MCF 10A (cell line): ENCODE measurements around a stretch of chr12.

GRCh38 chr12:69101691-69102095, 137.7 kb upstream of the CPSF6 start:
- PRO-cap = no peak
- RRBS = no CpG with 5 or more reads among the region's 3 CpGs

- PRO-cap = bidirectional peak, plus-strand start at chr12:69240029, minus-strand start at chr12:69239990; bidirectional peak, plus-strand start at chr12:69240457, minus-strand start at chr12:69240251
- RRBS = under 1% methylated on average over 8 of the region's 106 CpGs
These were observed 616 bp downstream of the CPSF6 start for GRCh38 chr12:69239717-69240652.

- PRO-cap = no peak
- RRBS = no CpG with 5 or more reads among the region's 11 CpGs
These were observed 1.2 kb downstream of the CPSF6 start for GRCh38 chr12:69240653-69240935.

GRCh38 chr12:69416287-69416742, 53.9 kb upstream of the FRS2 start:
- PRO-cap = no peak
- RRBS = no CpG with 5 or more reads among the region's 5 CpGs

- PRO-cap = bidirectional peak, plus-strand start at chr12:69471052, minus-strand start at chr12:69470964
- RRBS = 0% methylated on average over 3 of the region's 11 CpGs
These were observed 799 bp downstream of the FRS2 start for GRCh38 chr12:69470937-69471437.

DNA sequence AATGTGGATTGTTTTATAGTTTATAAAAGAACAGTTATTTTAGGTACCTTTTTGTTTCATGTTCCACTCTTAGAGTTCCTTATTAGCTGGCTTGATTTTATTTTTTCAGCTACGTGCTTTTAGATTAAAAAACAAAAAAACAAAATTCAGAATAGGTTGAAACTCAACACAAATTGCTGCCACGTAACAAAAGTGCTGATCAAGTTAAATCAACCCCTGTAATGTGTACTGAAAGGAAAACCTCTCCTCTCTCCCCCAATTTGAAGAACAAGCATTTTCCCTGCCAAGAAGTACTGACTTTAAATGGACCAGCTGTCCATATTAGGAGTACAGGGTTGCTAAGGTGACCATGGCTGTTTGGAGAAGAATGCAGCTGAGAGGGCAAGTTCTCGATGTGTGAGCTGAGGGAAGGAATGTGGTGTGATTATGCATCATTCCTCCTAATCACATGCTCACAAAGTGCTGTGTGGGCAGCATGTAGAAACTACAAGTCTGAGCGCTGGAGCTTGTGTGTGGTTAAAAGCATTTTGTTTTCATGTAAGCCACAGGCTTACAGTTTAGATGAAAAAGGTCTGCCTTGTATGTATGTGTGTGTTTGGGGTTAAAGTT, 50.9 kb upstream of the CCT2 start:
- PRO-cap = bidirectional peak, plus-strand start at position 455 of the sequence, minus-strand start at position 295 of the sequence
- RRBS = no CpG with 5 or more reads among the region's 4 CpGs

GRCh38 chr12:69543387-69544009, 41.8 kb upstream of the CCT2 start:
- PRO-cap = no peak
- RRBS = no CpG with 5 or more reads among the region's 2 CpGs

DNA sequence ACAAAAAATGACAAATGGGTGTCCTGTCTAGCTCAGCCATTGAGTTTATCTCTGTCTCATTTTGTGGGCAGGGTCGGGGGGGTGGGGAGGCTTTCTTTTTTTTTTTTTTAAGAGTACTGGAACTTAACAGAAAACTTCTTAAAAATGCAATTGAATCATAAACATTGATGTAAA, 41.4 kb upstream of the CCT2 start:
- PRO-cap = no peak
- RRBS = no CpG with 5 or more reads among the region's 1 CpG

GRCh38 chr12:69739656-69740340, 1.1 kb downstream of the RAB3IP start:
- PRO-cap = bidirectional peak, plus-strand start at chr12:69739693, minus-strand start at chr12:69739687; bidirectional peak, plus-strand start at chr12:69740064, minus-strand start at chr12:69739997
- RRBS = no CpG with 5 or more reads among the region's 19 CpGs

- PRO-cap = no peak
- RRBS = no CpG with 5 or more reads among the region's 4 CpGs
These were observed 263 bp downstream of the MYRFL start for GRCh38 chr12:69825375-69825604.

- PRO-cap = no peak
- RRBS = no CpG with 5 or more reads among the region's 2 CpGs
These were observed 203.0 kb upstream of the CNOT2 start for GRCh38 chr12:70040031-70040748.

GRCh38 chr12:70606071-70606378, 31.2 kb downstream of the PTPRB start:
- PRO-cap = no peak
- RRBS = no CpG with 5 or more reads among the region's 3 CpGs

- PRO-cap = no peak
- RRBS = no CpG with 5 or more reads among the region's 1 CpG
These were observed 4.1 kb upstream of the TSPAN8 start for GRCh38 chr12:71161888-71162330.

DNA sequence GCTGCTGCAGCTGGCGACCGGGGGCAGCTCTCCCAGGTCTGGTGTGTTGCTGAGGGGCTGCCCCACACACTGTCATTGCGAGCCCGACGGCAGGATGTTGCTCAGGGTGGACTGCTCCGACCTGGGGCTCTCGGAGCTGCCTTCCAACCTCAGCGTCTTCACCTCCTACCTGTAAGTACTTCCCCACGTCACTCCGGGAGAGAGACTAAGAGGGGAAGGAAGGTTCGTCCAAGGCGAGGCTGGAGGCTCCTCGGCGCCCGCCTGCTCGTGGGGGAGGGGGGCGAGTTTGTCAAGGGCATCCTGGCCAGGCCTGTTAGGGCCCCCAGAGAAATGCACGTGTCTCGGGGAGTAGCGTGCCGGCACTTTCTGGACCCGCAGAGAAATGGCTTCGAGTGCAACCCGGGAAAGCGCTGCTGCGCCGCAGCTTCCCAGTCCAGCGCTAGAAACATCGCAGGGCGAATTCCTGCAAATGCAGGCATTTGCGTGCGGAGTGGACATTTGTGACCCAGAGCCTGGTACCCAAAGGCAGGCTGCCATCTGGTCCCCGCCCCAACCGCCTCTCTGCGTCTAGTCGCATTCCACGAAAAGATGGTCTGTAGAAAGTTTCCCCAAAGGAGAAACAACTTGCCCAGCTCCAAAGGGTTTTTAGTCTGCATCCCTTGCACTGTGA, 659 bp downstream of the LGR5 start:
- PRO-cap = no peak
- RRBS = 20% methylated on average over 4 of the region's 37 CpGs

DNA sequence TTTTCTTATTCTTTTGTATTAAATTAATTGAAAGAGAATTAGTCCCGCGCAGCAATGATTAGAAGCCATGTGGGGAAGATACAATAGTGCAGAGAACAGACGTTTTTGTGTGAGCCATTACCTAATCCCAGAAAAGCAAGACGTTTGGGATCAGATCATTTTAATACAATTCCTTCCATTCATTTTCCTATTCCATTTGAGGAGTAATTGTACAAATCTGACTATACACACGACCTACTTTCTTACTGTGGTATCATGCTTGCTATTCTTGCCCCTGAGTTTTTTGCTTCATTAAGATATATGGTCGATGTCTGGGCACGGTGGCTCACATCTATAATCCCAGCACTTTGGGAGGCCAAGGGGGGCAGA, 13.4 kb downstream of the TMEM19 start:
- PRO-cap = no peak
- RRBS = no CpG with 5 or more reads among the region's 7 CpGs

- PRO-cap = bidirectional peak, plus-strand start at chr12:71710532, minus-strand start at chr12:71710374
- RRBS = no CpG with 5 or more reads among the region's 6 CpGs
These were observed 24.3 kb downstream of the TMEM19 start for GRCh38 chr12:71710128-71710671.

GRCh38 chr12:71731897-71732326, 22.8 kb upstream of the RAB21 start:
- PRO-cap = no peak
- RRBS = no CpG with 5 or more reads among the region's 12 CpGs

- PRO-cap = no peak
- RRBS = no CpG with 5 or more reads among the region's 1 CpG
These were observed 34.1 kb downstream of the RAB21 start for GRCh38 chr12:71788635-71789368.

DNA sequence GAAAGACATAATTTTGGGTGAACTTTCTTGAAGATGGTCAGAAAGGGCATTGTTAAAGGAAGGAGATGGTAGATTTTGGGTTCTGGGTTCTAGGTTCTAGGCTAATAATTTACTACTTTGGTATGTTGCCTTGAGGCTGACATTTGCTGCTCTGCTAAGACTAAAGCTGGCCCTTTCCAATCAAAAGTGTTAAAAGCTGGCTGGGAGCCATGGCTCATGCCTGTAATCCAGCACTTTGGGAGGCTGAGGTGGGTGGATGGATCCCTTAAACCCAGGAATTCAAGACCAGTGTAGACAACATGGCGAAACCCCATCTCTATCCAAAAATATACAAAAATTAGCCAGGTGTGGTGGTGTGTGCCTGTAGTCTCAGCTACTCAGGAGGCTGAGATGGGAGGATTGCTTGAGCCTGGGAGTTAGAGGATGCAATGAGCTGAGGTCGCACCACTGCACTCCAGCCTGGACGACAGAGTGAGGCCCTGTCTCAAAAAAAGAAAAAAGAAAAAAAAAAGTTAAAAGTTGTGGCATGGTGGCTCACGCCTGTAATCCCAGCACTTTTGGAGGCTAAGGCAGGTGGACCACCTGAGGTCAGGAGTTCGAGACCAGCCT, 39.2 kb downstream of the RAB21 start:
- PRO-cap = no peak
- RRBS = no CpG with 5 or more reads among the region's 5 CpGs

- PRO-cap = no peak
These were observed 34.3 kb upstream of the TPH2 start for GRCh38 chr12:71904108-71904948.